M059J (cell line): ENCODE measurements around the genes FKBP10, HSPB9, HSD17B1 and PSMC3IP.

DNA sequence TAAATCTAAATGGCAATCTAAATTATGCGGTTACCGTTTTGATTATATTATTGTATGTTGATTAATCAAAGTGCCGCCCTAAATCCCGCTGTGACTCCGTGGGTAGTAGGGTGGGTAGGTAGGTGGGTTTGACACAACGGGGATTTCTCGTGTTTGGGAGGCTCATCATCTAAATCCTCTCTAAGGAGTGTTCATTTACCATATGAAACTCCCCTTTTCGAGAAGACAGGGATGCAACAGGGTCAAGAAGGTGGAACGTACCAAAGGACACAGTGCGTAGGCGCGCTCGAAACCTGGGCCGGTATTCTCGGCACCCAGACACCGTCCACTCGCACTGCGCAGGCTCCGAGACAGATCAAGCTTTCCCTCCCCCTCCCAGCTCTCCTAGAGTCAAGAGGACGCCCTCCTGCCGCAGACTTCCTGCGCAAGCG, 363 bp upstream of the EIF1 start:
- RAMPAGE, long total RNA: no peak

DNA sequence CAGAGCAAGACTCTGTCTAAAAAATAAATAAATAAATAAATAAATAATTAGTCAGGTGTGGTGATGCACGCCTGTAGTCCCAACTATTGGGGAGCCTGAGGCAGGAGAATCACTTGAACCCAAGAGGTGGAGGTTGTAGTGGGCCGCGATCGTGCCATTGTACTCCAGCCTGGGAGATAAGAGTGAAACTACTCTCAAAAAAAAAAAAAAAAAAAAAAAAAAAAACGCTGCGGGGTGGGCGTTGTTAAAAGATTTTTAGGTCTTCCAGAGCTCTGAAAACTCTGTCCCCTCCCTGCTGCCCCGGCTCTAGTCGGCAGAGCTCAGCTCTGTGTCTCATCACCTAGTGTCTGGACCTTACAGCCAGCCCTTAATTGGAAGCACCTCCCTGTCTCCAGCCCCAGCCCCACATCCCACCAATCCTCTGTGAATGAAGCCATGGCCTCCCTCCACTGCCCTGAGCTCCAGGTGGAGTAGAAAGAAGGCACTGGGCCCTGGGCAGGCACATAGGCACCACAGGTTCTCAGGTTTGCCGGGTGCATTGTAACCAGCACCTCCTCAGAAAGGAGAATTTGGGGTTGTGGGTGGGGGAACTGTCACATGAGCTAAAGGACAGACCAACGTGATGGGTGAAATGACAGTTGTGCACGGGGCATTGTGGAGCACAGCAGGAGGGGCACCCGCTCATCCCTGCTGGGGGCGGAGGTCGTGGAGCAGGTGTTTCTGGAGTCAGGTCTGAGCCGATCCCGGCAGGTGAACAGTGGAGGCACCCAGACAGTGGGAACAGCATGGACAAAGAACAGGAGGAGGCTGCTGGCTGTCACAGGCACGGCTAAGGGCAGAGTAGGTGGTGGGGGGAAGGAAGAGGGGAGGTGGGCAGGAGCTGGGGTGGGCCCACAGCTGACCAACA, 19.1 kb upstream of the HAP1 start:
- RAMPAGE, long total RNA: no peak

- RAMPAGE, long total RNA: no peak
Observed at GRCh38 chr17:41771623-41772499, 14.7 kb downstream of the JUP start.

DNA sequence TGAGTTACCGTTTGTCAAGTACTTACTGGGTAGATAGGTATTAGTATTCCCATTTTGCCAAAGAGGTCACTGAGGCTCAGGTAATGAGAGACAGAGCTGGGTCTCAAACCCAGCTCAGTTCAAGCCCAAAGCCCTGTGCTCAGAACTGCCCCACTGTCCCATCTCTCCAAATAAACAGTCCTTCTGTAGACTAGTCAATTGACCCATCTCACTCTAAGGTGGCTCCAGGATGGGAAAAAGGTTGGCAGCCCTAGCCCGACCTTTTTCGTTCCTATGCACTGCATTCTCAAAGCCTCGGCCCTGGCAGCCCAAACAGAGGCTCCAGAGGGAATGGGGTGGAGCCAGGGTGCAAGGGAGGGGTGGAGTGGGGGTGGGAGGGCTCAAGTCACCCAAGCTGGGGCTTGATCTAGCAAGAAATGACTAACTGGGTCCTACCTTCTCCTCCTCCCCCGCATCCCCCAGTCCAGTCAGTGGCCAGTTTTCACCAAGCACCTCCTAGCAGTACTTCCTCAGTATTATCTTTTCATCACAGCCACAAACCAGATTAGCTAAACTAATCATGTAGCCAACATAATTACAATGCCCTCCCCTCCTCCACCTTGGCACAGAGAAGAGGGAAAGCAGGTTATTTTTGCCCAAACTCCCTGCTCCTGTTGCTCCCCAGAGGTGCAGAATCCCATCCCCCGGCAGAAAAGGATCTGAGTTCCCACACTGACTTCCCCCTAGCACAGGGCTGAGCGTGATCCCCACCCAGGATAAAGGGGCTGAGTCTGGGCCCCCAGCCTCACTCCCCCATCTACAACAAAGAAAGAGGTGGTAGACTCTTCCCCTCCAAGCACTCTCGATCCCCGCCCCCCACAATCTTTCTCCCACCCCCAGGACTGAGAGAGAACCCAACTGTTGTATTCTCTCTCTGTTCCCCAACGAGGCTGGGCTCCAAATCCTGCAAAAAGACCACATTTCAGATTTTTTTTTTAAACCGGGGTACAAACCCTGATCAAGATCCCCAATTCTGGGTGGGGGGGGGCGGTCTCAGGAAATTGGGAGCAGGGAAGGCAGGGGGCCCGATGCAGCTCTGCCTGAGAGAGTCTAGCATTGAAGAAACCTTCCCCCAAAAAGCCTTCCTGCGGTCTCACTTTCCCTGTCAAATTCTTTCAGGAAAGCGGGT, 2.2 kb downstream of the JUP start:
- RAMPAGE, long total RNA: no peak

DNA sequence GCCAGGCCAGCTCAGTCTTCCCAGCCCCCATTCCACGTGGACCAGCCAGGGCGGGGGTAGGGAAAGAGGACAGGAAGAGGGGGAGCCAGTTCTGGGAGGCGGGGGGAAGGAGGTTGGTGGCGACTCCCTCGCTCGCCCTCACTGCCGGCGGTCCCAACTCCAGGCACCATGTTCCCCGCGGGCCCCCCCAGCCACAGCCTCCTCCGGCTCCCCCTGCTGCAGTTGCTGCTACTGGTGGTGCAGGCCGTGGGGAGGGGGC, at the start of gene FKBP10:
Gene FKBP10 (plus strand): TSS at position 138 of the 259 bp plus-strand sequence.
- RAMPAGE, long total RNA: no peak

- RAMPAGE, long total RNA: no peak
Observed at GRCh38 chr17:41878641-41879075, 13.4 kb upstream of the KLHL11 start.

GRCh38 chr17:42023406-42023998, 3.6 kb downstream of the NKIRAS2 start:
- RAMPAGE, long total RNA: no peak

GRCh38 chr17:42039757-42040625, 10.4 kb downstream of the C17orf113 start:
- RAMPAGE, long total RNA: no peak

- RAMPAGE, long total RNA: no peak
Observed at GRCh38 chr17:42122132-42122959, at the start of gene HSPB9. Gene HSPB9 (plus strand): TSS chr17:42122804.

GRCh38 chr17:42129020-42130009, 6.7 kb downstream of the HSPB9 start:
- RAMPAGE, long total RNA: no peak

GRCh38 chr17:42185574-42186038, 354 bp upstream of the HCRT start:
- RAMPAGE, long total RNA: no peak

DNA sequence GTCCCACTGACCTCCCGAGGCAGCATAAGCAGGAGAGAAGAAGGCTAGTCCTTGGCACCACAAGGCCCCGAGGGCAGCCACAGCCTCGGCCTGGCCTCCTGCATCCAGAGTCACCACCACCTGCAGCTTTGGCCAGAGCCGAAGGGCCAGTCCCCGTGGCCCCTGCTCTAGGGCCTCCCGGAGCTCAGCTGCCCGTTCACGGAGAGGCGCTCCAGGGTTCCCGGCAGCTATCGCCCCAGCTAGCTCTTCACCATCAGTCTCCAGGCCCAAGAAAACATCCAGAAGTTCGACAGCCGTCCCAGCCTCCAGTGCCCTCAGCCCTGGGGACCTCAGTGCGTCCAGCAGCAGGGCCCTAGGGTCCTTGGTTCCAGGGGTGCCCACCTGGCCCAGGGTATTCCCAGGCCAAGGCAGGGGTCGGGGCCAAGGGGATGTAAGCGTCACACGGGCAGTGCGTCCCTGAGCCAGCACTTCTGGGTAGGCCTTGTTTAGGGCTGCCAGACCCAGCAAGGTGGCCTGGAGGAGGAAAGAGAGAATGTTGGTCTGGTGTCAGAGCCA, 2.0 kb downstream of the GHDC start:
- RAMPAGE, long total RNA: no peak

GRCh38 chr17:42272091-42273174, 3.8 kb downstream of the STAT5B start:
- RAMPAGE, long total RNA: no peak

GRCh38 chr17:42283354-42283938, 4.9 kb upstream of the STAT5A start:
- RAMPAGE, long total RNA: no peak

- RAMPAGE, long total RNA: no peak
Observed at GRCh38 chr17:42299444-42300181, 11.3 kb downstream of the STAT5A start.

- RAMPAGE, long total RNA: no peak
Observed at GRCh38 chr17:42308016-42308516, 19.8 kb downstream of the STAT5A start.

GRCh38 chr17:42409258-42410647, 13.3 kb downstream of the CAVIN1 start:
- RAMPAGE, long total RNA: no peak

GRCh38 chr17:42460342-42461096, 1.8 kb downstream of the ATP6V0A1 start:
- RAMPAGE, long total RNA: no peak

DNA sequence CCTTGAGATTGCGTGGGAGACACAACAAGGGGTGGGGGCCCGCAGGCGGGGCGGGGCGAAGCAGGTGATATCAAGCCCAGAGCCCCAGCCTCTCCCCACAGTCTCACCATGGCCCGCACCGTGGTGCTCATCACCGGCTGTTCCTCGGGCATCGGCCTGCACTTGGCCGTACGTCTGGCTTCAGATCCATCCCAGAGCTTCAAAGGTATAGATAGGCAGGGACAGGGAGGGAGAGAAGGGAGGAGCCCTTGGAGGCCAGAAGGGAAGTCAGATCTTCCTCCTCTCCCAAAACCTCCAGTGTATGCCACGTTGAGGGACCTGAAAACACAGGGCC, at the start of gene HSD17B1:
Gene HSD17B1 (plus strand): TSS at position 98 of the 334 bp plus-strand sequence.
- RAMPAGE, long total RNA: no peak

DNA sequence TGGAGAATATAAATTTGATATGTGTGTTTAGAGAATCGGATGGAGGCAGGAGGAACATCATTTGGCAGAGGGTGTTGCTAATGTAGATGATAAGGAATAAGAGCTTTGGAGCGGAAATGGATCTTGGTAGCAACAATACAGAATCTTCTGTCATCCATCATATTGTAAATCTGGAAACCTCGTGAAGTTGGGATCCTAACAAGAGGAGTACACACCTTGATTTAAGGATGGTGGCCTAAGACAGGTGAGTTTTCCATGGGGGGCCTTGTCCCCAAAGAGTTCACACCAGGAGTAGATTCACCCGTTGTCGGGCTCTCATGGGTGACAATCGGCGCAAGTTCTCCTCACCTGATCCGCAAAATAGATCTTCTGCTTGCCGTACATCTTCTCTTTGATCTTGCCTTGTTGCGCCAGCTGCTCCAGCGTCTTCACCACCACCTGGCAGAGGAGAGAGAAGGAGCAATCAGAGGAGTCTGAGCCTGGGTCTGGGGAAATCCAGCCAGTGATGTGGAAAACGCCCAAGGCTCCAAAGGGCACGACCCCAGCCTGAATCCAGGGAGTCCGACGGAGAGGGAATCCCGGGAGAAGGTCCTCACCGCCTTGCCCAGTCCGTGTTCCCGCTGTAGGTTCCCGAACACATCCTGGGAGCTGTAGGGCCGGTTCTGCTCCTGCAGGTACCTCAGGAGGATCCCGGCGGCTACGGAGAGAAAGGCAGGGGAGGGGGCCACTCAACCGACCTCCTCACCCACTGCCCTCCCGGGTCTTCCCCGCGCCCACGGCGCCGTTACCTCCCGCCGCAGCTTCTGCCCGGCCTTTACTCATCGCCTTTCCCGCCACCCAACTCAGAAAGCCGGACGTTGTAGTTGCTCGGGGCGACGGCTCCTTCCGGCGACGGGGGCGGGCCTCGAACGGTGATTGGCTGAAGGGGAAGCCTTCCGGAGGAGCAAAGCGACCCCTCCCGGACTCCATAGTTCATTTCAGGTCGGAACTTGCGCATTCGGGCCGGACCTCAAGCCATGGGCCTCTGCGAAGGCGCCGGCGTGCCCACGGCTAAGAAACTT, at the start of gene PSMC3IP:
Gene PSMC3IP (minus strand): TSS at position 865 of the 1,061 bp plus-strand sequence.
- RAMPAGE, long total RNA: no peak